Pericardium fibroblast (primary cell): ENCODE measurements around a stretch of chr3.

DNA sequence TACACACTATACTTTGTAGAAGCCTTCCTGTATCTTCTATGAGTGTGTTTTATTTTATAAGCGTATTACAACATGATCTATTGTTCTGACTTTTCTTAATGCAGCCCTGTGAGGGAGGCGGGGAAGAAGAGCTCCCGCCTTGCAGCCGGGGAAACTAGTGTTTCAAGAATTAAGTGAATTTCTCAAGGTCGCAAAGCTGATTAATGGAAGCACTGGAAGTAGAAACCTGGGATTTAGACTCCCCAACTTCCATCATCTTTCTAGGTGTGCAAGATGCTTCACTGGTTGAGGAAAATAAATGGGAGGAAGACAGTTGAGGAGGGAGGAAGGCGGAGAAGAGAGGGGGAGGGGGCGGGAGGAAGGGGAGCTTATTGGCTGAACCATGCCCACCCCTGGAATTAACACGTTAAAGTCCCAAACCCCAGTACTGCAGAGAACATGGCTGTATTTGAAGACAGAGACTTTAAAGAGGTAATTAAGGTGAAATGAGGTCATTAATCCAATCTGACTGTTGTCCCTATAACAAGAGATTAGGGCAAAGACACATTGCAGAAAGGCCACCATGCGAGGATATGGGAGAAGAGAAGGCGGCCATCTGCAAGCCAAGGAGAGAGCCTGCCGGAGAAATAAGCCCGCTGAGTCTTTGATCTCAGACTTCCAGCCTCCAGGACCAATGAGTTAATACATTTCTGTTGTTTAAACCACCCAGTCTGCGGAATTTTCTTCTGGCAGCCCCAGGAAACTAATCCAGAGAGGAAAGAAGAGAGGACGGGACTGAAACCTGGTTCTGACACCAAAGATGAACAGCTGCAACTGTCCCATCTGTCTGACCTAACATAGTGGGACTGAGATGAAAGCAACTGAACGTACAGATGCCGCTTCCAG lies 32.7 kb downstream of the VGLL4 start:
- RAMPAGE, long total RNA = no peak

DNA sequence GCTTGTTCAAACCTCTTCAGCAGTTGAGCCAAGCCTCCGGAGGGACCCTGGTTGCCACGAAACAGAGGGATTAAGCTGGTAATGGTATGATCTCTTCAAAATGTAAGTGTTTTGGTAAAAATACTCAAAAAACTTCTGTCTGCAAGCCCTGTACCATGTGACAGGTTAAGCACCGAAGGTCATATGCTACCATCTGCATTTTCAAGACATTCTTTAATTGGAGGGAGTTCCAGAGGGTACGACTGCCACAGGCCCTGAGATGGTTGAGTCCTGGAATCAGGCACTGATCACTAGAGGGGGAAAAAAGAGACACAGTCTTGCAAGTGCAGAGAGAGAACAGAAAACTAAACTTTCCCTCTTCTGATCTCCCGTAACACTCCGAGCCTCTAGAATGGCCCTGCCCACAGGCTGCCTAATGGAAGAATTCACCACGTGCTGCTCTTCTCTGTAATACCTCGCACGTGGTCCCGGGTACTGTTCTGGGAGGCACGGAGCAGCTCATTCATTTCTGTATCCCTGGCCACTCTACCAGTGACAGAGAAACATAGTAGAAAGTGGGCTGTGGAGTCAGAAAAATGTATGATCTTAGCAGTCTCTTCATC lies 30.5 kb downstream of the VGLL4 start:
- RAMPAGE, long total RNA = no peak

DNA sequence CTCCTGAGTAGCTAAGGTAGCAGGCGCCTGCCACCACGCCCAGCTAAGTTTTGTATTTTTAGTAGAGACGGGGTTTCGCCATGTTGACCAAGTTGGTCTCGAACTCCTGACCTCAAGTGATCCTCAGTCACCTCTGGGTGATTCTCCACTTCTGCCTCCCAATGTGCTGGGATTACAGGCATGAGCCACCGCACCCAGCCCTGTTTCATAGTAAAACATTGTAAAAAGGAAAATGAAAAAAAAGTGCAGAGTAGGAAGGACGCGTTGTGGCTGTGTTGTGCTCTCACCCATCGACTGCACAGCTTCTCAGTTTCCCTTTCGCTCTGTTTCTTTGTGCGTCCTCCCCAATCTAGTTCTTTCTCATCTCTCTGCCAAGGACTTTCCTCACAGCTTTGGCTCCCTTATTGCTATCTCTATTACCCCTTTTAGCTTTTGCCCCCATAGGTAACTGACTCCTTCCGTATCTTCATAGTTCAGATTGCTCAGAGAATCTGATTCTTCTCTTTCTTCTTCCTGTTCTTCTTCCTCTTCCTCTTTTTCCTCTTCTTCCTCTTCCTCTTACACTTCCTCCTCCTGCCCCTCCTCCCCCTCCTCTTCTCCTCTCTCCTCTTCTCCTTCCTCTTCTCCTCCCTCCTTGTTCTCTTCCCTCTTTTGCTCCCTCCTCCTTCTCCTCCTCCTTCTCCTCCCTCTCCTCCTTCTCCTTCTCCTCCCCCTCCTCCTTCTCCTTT lies 81.0 kb upstream of the VGLL4 start:
- RAMPAGE, long total RNA = no peak

DNA sequence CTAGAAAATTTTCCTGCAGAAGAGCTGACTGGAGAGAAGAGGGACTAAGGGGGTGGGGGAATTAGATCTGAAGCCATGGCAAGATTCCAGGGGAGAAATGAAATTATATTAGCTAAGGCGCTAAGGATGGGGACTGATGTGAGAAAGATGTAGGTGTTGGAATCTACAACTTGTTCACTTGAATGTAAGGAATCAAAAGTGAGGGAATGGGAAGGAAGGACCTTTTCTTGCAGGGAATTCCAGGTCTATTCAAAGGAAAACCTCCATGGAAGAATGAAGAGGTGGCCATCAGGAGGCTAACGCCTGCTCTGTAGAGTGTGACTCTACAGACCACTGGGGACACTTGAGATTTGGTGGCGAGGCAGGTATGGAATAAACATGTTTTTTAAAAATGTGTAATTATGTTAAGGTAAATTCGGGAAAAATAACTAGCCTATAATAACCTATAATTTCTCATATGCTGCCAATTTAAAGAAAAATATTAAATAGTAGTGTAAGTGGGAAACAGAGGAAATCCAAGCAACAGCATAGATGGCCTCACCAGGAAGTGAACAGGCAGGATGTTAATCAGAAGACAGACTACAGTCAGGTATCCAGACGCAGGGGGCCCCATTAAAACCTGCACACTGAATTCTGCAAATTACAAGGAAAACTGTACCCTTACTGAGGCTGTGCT lies 1.4 kb downstream of the TAMM41 start:
- RAMPAGE, long total RNA = no peak

- RAMPAGE, long total RNA = no peak
Observed at GRCh38 chr3:12138907-12139587, 19.7 kb downstream of the TIMP4 start.

DNA sequence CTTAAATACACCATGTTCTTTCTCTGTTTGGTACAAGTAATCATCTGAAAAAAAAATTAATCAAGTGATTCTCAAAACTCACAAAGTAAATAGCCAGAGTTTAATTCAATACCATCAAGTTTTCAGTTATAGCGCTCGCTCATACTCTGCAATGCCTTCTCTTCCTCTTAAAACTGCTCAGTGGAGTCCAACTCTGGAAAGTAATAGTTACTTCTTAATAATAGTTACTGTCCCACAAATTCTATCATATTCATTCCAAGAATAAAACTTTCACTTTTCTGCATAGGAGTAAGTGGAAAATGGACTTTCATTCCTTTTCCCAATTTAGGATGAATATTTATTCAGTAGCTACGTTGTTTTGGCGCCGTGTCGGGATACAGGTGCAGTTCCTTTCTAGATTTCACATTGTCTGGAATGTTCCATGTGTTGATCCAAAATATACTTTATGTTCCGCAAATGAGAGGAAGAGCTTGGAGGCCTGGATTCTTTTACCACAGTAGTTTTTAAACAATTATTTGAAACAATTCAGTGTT lies 23.0 kb upstream of the PPARG start:
- RAMPAGE, long total RNA = no peak

DNA sequence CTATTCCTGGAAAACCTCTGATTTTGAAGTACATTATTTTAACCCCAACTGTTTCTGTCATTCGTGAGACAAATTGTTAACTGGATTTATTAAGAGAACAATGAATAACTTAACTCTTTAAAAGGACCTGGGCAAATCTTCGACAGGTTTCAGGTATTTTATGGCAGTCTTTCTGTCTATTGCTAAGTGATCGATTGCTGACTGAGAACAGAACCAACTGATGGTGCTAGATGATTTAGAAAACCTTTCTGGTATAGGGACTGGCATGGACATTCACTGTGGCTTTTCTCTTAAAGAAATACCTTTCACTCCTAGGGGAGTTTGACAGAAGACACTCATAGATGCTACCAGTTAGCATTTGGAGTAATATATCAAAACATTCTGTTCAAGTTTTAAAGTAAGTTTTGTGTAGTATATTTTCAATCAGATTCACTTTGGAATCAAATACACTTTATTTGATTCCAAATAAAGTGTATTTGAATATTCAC lies 638 bp downstream of the PPARG start:
- RAMPAGE, long total RNA = no peak

DNA sequence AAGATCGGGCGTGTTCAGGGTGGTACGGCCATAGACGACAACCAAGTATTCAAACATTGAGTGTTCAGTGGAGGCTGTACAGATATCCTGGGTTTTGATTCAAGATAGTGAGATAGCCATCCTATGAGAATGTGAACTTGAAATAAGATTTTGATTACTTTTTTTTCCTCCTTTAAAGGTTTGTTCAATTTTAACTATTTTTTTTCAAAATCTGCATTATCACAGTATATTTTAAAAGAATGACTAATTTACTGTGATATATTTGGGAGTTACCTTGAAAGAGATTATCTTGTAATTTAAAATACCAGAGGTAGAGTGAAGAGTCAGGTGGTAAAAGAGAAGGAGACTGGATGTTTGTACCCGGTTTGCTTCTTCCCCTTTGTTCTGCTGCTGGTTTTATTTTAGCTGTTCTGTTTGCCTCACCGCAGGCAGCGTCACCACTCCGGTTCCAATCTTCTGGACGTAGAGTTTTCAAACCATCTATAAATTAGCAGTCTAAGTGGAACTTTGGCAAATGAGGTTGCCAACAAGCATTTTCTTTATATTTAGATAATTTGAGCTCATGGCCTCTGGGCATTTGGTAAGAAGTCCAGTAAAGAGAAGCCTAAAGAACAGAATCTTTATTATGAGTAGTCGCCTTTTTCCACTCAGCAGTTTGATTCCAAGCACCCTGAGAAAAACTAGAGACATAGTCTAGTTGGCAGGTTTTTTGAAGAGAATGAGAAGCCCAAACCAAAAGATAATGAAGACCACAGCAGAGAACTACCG lies 38.1 kb downstream of the PPARG start:
- RAMPAGE, long total RNA = no peak

- RAMPAGE, long total RNA = no peak
Observed at GRCh38 chr3:12594734-12595314, 37.9 kb downstream of the MKRN2 start.

GRCh38 chr3:12647549-12648093 lies 16.3 kb downstream of the RAF1 start:
- RAMPAGE, long total RNA = no peak

DNA sequence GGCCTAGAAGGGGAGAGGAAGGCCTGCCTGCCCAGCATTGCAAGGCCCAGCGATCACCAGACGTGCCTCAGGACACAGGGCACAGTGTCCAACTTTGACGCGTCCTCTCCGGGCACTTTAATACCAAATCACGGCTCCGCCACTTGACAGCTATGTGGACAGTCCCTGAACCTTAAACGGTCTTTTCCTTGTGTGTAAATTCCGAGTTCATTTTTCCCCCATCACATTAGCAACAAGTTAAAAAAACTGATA lies 418 bp upstream of the RAF1 start:
- RAMPAGE, long total RNA = no peak

DNA sequence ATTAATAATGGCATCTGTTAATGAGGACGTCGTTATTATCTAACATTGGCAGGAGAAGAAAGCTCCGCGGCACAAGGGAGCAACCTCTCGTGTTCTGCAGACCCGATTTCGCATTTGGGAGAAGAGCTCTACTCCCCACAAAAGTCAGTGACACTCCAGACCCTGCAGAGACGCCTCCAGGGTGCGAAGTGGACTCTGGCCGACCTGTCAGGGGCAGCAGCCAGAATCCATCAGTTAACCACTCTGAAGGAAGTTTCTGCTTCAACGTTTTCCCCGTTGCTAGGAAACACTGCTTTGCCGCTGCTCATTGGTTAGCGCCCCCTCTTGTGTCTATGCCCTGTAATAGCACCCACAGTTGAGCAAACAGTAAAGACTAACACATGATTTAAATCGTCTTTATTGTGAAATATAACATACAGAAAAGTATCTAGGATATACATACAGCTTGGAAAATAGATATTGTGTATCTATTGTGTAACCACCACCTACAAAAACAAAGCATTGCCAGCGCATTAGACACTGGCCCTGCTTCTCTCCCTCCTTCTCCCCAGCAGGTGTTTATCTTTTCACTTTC lies 39.1 kb downstream of the TMEM40 start:
- RAMPAGE, long total RNA = no peak

- RAMPAGE, long total RNA = no peak
Observed at GRCh38 chr3:12740983-12741593, 18.0 kb downstream of the TMEM40 start.

GRCh38 chr3:12908263-12908841 lies 67.0 kb upstream of the RPL32 start:
- RAMPAGE, long total RNA = no peak

DNA sequence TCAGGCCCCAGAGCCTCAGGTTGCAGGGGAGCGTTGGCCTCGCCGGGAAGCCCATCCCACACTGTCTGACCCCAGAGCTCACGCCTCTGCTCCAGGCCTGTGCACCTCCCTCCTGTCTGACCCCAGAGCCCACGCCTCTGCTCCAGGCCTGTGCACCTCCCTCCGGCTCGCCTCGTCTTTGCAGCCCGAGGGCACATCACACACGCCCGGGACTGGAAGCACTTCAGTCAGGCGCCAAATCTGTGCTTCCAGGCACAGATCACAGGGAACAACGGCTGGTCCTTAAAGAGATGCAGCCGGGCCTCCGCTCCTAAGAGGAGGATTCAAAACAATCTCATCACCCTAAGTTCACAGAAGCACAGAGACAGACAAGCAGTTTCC lies 103.0 kb upstream of the RPL32 start:
- RAMPAGE, long total RNA = no peak

- RAMPAGE, long total RNA = no peak
Observed at GRCh38 chr3:12959657-12960314, 113.4 kb downstream of the IQSEC1 start.

DNA sequence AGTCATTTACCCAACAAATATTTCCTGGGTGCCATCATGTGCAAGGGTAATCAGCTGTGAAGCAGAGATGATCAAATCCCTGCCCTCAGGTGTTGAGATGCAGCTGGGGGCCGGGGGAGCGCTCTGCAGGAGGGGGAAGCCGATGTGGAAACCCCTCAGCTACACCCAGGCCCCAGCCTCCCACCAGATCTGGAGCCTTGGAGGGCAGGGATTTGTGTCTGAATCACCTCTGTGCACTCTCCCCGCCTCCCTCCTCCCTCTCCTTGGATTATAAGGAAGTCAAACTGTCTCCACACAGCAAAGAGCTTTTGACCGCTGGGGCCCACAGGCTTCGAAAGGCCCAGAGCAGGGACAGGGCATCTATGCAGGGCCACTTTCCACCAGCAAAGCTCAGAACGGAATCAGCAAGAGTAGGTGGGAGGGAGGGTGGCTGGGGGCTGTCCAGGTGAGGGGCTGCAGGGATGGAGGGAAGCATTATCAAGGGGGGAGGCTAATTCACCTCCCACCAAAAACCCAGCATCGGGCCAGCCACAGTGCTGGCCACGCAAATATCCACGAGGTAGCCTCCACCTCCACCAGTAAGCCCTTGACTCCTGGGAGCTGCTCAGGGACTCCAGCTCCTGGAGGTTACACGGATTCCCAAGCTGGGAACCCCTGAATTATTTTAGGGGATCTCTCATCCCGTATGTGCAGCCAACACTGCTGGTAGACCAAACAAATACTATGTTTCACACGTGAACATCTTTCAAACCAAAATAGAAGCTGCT lies 68.8 kb downstream of the IQSEC1 start:
- RAMPAGE, long total RNA = no peak

DNA sequence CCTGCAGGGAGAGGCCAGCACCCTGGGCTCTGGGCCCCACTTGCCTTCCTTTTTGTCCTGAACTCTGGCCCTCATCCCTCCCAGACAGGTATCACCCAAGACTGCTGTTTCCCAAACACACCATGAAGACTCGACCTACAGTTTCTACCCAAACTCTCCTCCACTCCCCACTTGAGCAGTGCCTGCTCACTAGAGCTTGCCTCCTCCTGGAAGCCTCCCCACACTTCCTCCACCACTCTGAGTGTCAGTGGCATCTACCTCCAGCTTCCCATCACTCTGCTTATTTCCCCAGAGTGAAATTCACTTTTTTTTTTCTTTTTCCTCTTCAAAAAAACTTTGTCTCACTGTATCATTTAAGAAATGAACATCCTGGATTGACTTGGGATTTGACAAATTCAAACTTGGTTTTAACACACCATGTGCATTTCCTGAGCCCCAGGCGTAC lies 62.4 kb downstream of the IQSEC1 start:
- RAMPAGE, long total RNA = no peak

- RAMPAGE, long total RNA = no peak
Observed at GRCh38 chr3:13072139-13072916, 901 bp downstream of the IQSEC1 start.

DNA sequence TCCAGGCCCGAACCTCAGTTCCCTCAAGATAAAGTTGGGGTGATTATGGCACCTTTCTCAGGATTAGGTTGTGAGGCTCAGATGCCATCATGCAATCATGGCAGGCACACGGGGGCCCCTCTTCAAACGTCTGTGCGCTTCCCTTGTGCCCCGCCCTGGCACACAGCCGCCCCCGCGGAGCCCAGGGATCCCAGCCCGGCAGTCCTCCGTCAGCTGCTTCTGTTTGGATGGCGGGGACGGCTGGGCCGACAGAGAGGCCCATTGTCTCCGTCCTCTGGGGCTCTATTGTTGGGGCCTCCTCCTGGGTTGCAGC lies 864 bp upstream of the HDAC11 start:
- RAMPAGE, long total RNA = no peak